HEK293 (cell line): ENCODE measurements around the genes CGB2, LIN7B, RPS11, SCAF1 and TSKS.

GRCh38 chr19:48989504-48990285, 3.4 kb downstream of the GYS1 start:
- PRO-cap = no peak
- RRBS, 2 experiments = no CpG with 5 or more reads among the region's 21 CpGs

GRCh38 chr19:49031690-49032198, at the start of gene CGB2:
TSS of gene CGB2 (plus strand) at chr19:49031890.
- PRO-cap = no peak
- RRBS, 2 experiments = 77 to 90% methylated on average over 8 of the region's 26 CpGs

- PRO-cap = unidirectional peak, plus-strand start at chr19:49104299
- RRBS, 2 experiments = 87 to 94% methylated on average over 4 to 7 of the region's 53 CpGs
Measured at GRCh38 chr19:49103640-49104968, 10.1 kb upstream of the LIN7B start.

DNA sequence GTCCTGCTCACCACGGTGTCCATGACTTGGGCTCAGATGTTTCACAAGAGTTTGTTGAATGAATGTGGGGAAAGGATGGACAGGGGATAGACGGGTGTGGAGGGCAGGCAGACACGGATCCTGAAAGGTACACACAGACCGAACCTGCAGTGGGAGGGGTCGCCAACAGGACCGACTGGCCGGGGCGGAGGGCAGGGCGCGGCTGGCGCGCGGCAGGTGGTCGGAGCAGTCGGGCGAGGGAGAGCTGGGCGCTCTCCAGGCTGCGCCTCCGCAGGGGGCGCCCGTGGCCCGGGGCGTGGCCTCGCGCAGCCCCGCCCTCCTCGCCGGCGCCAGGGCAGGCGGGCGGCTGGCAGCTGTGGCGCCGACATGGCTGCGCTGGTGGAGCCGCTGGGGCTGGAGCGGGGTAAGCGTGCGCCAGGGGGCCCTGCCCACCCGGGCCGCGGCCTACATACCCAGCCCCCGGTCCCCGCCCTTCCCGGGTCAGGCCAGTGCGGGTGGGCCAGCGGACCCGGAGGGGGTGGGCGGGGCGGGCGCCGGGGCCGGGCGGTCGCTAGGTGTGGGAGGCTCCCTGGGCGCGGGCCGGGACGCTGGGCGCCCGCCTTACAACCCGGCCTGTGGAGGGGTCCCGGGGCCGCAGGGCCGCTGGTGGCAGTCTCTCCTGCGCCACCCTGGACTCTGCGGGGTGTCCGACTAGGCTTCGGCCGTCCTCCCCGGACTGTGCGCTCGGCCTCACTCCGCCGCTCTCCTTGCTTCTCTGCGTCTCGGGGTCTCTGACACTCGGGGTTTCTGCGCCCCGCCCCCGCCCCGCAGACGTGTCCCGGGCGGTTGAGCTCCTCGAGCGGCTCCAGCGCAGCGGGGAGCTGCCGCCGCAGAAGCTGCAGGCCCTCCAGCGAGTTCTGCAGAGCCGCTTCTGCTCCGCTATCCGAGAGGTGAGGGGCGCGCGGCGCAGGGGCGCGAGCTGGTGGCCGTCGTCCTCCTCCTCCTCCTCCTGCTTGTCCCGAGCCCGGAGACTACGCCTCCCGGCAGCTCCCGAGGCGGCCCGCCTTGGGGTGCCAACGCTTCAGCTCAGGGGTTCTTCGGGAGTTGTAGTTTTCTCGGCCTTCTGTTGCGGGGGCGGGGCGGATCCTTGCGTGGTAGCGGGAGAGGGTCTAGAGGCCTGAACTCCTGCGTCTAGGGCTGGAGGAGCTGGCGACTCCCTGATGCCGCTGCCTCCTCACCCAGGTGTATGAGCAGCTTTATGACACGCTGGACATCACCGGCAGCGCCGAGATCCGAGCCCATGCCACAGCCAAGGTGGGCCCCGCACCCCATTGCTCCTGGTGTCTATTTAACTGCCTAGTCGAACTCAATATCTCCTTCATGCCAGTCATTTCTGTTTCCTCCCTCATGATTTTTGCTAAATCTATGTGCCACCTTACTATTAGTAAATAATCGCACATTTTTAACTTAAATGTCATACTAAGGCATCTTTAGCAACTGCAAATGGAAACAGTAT, at the start of gene LIN7B:
Gene LIN7B, plus strand, starts transcription at position 332 of the 1,495 bp plus-strand sequence.
- PRO-cap = bidirectional peak, plus-strand start at position 332 of the sequence, minus-strand start at position 232 of the sequence; unidirectional peak, minus-strand start at position 756 of the sequence; bidirectional peak, plus-strand start at position 1,161 of the sequence, minus-strand start at position 994 of the sequence
- RRBS, 2 experiments = 2% methylated on average over 21 to 35 of the region's 128 CpGs

DNA sequence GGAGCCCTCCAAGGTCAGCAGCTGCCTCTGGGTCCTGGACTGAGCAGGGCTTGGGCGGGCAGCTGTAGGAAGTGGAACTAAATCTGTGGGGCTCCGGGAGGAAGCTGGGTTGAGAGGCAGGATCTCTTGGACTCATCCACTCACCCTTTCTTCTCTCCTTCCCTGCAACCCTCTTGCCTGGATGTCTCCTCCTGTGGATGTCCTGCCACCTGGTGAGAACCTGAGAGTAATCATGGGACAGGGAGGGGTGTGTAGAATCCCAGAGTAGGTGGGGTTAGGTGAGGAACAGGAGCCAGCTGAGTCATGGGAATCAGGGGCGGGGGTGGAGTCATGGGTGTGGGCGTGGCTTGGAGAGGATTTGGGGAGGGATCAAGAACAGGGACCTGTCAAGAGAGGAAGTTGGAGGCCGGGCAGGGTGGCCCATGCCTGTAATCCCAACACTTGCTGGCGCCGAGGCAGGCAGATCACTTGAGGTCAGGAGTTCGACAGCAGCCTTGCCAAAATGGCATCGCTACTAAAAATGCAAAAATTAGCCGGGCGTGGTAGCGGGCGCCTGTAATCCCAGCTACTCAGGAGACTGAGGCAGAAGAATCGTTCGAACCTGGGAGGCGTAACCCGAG, 16.7 kb downstream of the PPFIA3 start:
- PRO-cap = no peak
- RRBS, 2 experiments = no CpG with 5 or more reads among the region's 17 CpGs

DNA sequence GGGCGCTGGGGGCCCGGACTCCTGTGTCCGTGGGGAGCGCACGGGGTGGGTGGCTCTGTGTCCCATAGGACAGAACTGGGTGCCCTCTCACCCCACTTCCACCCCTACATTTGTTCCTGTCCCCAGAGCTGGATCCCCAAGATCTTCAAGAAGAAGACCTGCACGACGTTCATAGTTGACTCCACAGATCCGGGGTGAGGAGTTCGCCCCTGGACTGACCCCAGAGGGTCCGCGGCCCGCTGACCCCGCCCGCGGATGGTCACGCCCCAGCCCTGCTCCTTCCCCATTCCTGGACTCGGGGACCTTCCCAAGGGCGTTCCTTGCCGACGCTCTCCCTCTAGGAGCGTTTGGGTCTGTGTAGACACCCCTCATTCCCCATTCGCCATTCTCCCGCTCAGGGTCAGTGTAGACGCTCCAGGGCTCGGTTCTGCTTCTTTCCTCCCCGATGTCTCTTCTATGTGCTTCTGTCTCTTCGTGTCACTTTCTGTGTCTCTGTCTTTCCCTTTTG, 528 bp downstream of the TRPM4 start:
- PRO-cap = no peak
- RRBS, 2 experiments = no CpG with 5 or more reads among the region's 27 CpGs

- PRO-cap = no peak
- RRBS, 2 experiments = 84 to 88% methylated on average over 5 to 12 of the region's 23 CpGs
Measured at GRCh38 chr19:49196605-49196935, 39.0 kb downstream of the TRPM4 start.

DNA sequence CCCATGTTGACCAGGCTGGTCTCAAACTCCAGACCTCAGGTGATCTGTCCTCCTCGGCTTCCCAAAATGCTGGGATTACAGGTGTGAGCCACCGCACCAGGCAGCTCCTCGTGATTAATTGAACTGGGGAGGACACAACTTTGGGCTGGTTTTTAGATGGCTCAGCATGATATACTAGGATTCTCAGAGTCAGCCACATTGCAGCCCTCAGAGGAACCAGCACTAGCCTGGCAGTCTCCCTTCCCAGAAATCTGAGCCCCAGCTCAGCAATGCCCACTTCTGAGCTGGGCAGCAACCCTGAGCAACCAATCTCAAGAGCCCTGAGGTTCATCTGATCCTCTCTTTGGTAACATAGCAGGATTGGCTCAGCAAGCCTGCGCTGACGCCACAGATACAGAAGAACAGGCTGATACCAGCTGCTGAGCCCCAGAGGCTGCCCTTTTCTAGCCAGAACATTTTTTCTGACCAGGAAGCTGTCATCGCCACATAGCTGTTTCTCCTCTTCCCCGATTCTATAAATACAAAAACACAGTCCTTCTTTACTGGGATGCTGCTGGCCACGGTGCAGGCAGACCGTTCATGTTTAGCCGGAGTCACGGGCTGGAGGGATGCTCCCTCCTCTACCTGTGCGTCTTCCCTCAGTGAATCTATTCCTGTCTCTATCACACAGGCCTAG, 59.7 kb downstream of the TRPM4 start:
- PRO-cap = no peak
- RRBS, 2 experiments = no CpG with 5 or more reads among the region's 12 CpGs

- PRO-cap = bidirectional peak, plus-strand start at chr19:49331833, minus-strand start at chr19:49331731
- RRBS, 2 experiments = no CpG with 5 or more reads among the region's 12 CpGs
Measured at GRCh38 chr19:49331469-49332573, 3.4 kb upstream of the CD37 start.

- PRO-cap = no peak
- RRBS, 2 experiments = no CpG with 5 or more reads among the region's 4 CpGs
Measured at GRCh38 chr19:49409649-49410138, 13.5 kb downstream of the PTH2 start.

DNA sequence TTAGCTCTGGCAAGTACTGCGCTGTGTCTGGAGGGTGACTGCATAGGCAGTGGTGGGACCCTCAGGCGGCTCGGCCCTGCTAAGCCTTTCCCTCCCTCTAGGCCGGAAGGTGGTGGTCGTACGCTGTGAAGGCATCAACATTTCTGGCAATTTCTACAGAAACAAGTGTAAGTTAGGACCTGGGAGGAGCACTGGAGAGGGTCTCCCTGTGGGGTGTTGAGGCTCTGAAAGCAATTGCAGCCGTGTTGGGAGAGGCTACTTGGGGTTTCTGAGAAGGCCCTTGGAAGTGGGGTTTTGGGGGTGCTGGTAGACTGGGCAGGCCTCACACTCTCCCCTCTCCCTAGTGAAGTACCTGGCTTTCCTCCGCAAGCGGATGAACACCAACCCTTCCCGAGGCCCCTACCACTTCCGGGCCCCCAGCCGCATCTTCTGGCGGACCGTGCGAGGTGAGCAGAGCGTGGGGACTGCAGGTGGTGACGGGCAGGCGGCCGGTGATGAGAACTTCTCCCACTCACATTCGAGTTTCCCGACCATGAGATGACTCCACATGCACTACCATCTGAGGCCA, 2.8 kb downstream of the RPL13A start:
- PRO-cap = bidirectional peak, plus-strand start at position 486 of the sequence, minus-strand start at position 424 of the sequence
- RRBS, 2 experiments = 86 to 90% methylated on average over 4 of the region's 21 CpGs

DNA sequence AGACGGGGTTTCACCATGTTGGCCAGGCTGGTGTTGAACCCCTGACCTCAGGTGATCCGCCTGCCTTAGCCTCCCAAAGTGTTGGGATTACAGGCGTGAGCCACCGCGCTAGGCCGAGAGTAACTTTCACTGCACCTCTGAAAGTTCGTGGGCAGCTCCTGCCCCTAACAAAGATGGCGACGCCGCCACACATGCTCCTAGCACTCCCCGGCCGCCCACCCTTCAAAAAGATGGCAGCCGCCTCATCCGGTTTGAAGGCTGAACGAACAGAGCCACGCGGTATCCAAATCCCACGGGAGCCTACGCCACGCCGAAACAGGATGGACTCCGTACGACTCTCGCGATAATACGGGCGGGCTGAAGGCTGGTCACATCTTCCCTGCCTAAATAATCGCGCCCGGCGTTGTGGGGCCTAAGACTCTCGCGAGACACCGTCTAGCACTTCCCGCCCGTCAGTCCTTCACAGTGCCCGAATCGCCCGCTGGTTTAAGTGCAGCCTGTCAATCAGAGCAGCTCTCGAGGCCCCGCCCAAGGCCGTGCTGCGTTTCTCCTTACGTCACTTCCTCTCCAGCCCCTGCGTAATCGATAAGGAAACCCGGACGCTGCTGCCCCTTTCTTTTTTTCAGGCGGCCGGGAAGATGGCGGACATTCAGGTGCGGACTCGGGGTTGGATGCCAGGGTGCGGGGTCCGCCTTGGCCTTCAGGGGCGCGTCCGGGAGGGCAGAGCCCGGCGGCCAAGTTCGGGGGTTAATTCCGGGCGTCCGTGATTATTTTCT, at the start of gene RPS11:
Gene RPS11, plus strand, starts transcription at position 616 of the 776 bp plus-strand sequence.
- PRO-cap = bidirectional peak, plus-strand start at position 648 of the sequence, minus-strand start at position 229 of the sequence
- RRBS, 2 experiments = under 1 to 6% methylated on average over 11 of the region's 64 CpGs

GRCh38 chr19:49560287-49561382, 19.7 kb downstream of the NOSIP start:
- PRO-cap = no peak
- RRBS, 2 experiments = no CpG with 5 or more reads among the region's 21 CpGs

- PRO-cap = bidirectional peak, plus-strand start at chr19:49642228, minus-strand start at chr19:49641852
- RRBS, 2 experiments = 1 to 2% methylated on average over 50 of the region's 86 CpGs
Measured at GRCh38 chr19:49641514-49642406, at the start of gene SCAF1. TSS of gene SCAF1 (plus strand) at chr19:49642209.

- PRO-cap = unidirectional peak, plus-strand start at chr19:49653357
- RRBS, 2 experiments = 93 to 97% methylated on average over 3 of the region's 37 CpGs
Measured at GRCh38 chr19:49653130-49654286, 11.5 kb downstream of the SCAF1 start.

GRCh38 chr19:49719775-49720249, 28.9 kb downstream of the CPT1C start:
- PRO-cap = no peak
- RRBS, 2 experiments = no CpG with 5 or more reads among the region's 27 CpGs

DNA sequence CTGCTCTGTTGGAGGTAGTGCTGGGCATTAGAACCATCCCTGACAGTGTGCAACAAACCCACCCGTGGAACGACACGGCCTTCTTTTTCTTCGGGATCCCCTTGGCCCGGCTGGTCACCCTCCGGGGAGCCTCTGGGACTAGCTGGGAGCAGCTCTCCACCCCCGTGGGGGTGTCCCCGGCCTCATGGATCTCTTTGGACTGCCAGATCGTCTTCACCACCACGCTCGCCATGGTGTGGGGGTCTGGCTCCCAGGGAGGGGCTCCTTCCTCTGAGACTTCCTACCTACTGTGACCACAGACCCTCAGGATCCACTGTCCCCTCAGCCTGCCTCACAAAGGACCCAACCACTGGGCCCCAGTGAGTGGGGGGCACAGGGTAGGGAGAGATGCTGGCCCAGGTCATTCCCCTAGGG, at the start of gene TSKS:
Gene TSKS, minus strand, starts transcription at position 291 of the 414 bp plus-strand sequence.
- PRO-cap = no peak
- RRBS, 2 experiments = 74 to 78% methylated on average over 3 of the region's 11 CpGs

GRCh38 chr19:49808550-49809689, 4.2 kb downstream of the FUZ start:
- PRO-cap = no peak
- RRBS, 2 experiments = 88 to 92% methylated on average over 14 to 17 of the region's 77 CpGs

DNA sequence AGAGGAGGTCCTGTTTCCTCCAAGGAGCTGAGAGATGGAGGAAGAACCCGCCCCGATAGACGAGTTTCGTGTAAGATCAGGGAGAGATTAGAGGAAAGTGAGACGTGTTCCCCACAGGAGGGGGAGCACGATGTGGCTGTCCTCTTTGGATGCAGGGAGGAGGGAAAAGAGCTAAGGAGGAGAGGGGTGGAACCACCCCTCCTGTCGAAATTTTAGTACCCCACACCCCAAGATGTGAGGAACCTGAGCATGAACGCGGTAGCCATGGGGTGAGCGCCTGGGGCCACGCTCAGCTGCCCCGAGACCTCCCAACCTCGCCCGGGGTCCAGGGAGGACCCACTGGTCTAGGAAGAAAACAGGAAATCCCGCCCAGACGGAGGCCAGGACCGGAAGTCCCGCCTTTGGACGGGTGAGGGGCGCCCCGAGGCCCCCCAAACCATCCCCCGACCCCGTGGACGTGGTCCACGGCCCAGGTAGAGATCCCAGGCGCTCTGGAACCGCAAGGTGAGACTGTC, 1.2 kb downstream of the AKT1S1 start:
- PRO-cap = bidirectional peak, plus-strand start at position 446 of the sequence, minus-strand start at position 341 of the sequence
- RRBS, 2 experiments = 2 to 3% methylated on average over 4 of the region's 27 CpGs

DNA sequence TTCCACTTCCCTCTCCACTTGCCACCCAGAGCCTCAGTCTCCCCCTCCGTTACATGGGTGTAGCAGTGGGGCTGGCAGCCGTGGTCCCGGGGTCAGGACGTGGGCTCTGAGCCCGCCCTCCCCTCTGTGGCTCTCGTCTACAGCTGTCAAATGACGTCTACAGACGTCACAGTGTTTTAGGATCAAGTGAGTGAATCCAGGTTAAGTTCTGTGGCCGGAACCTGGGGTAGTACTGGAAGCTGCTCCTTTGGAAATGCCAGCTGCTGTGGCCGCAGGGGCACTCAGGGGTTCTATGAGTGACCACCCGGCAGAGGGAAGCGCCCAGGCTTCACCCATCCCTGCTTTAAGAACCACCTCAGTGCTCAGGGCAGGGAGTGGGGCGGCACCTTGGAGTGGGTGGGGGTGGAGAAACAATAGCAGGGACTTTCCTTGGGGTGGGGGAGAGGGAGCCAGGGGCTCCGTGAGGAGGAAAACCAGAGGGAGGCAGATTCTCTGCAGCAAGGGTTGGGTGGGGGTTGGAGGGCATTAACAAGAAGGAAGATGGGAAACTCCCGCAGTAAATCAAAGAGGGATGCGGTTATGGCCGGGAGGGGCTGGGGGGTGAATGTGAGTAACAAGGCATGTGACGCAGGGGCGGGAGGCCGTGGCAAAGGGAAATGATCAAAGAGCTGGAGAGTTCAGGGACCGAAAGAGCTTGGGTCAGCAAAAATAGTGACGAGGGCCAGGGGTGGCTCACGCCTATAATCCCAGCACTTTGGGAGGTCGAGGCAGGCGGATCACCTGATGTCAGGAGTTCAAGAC, 836 bp upstream of the IL4I1 start:
- PRO-cap = no peak
- RRBS, 2 experiments = 47 to 74% methylated on average over 2 of the region's 25 CpGs